Gastrocnemius medialis (tissue), 3 donors: ENCODE results near the gene ALG2.

- PRO-cap, result no peak
- RAMPAGE, long total RNA, 3 experiments, result no peak in any of the 3 experiments
Observed at GRCh38 chr9:98375084-98375658, 119.7 kb upstream of the TBC1D2 start.

GRCh38 chr9:98866445-98867412 lies 59.3 kb downstream of the GALNT12 start:
- PRO-cap, result no peak
- RAMPAGE, long total RNA, 3 experiments, result no peak in any of the 3 experiments

DNA sequence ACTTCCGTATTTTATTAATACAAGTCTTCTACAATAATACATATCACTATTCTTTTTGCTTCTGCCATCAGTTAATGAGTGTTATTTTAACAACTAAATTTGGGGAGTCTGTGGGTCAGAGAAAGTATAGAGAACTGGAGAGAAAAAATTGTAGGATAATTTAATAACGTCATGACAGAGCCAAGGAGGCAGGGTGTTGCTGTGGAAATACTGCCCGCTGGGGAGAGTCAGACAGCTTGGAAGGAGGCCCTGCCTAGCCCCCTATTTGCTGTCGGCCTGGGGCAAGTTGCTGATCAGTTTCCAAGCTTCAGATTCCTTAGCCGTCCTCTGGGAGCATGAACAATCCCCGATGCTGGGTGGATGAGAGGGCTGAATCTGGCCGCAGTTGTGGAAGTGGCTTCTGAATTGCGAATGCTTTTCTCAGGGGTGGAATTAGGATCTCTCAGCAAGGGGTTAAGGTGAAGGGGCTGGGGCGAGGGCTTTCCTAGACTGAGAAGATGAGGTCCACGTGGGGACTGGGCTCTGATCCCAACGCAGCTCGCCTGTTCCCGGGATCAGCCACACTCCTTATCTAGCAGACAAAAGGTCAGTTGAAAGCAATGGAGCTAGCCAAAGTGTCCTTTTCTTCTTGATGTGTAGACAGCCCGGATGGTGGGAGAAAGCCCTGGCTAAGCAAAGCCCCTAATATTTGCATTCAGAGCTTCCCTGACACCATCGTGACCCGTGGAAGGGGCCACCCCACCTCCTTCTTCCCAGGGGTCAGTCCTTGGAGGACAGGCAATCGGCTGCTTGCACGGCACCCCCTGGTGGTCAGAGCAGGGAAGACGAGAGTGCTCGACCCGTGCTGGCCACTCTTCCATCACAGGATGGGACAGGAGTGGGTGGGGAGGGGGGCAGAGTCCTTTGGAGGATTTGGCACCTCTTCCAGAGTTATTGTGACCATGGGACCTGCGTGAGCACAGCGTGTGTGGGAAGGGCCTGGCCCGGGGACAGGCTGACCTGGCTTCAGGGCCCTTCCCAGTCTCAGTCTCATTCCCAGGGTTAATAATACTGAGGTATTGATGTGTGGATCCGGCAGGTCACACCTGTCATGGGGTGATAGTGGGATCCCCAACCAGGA lies 54.9 kb downstream of the COL15A1 start:
- PRO-cap, result no peak
- RAMPAGE, long total RNA, 3 experiments, result no peak in any of the 3 experiments

DNA sequence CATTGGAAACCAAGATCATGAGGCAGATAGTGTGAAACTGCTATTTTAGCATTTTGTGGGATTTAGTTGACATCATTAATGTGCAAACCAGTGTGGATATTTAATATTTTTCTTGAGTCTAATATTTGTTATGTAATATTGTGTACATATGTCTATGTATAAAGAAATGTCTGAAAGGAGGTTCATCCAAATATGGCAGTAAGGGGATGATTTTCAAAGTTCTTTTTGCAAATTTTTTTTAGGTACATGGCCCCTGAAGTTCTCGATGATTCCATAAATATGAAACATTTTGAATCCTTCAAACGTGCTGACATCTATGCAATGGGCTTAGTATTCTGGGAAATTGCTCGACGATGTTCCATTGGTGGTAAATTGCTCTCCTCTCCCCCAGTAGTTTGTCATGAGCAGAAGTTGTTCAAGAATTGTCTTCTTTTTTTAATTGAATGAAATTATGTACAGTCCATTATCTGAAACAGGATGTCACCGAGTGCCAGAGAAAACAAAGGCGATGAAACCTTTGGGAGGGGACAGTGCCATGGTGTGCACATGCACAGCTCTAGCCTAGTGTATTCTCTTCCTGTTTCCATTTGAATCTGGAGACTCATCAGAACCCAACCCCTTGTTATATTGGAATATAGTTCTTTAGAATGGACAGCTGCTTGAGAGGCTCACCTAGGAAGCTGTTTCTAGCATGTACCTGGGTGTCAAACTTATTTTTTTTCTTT lies 41.5 kb downstream of the TGFBR1 start:
- PRO-cap, result no peak
- RAMPAGE, long total RNA, 3 experiments, result no peak in any of the 3 experiments

- PRO-cap, result no peak
- RAMPAGE, long total RNA, 3 experiments, result no peak in any of the 3 experiments
Observed at GRCh38 chr9:99210541-99211155, 11.1 kb downstream of the ALG2 start.

DNA sequence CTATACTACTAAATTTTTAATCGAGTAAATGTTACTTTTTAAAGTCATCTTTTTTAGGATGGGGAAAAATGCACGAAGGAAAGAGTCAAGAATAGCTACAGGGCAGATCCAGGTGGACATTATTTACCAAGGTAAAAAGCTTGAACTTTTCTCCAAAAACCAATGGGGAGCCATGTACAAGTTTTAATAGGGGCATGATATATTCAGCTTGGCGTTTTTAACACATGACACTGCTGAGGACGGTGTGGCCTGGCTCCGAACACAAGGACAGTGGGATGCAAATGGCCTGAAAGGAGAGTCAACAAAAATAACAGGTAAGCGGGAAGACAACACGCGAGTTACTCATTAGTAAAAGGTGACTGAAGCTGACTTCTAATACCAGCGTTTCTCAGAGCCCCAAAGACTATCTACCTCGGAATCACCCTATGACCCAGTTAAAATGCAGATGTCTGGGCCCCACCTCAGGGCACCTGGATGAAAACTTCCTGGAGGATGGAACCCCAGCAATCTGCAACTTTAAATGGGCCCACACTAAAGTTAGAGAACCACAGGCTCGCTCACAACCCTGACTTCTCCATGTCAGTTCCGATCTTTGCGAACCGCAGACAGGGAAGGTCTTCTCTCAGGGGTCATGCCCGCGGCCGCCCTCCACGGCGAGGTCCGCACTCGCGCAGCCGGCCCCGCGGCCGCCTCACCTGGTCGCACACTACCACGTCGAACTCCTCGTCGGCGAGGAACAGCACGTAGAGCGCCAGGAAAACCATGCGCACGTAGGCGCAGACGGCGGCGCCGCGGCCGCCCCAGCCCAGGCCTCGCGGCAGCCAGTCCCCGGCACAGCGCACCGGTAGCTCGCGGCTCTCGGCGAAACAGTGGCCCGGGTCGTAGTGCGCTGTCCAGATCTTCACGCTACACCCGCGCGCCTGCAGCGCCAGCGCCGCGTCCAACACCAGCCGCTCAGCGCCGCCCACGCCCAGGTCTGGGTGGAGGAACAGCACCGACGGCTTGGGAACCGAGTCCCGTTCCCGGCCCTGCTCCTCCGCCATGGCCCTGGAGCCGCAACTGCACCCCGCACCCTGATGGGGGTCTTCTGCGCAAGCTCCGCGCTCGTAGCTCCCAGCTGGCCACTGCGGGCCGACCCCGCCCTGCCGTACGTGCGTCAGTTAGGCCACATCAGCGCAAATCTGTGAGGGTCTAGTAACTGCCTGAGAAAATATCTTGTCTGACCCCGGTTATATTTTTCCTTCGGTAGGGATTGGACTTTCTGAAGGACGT lies at the start of gene ALG2:
TSS of gene ALG2 (minus strand) at position 1,091 of the 1,272 bp plus-strand sequence.
- PRO-cap, result unidirectional peak, minus-strand start at position 871 of the sequence; unidirectional peak, minus-strand start at position 978 of the sequence; bidirectional peak, plus-strand start outside the sequence, minus-strand start at position 1,089 of the sequence
- RAMPAGE, long total RNA, 3 experiments, result no peak in any of the 3 experiments

- PRO-cap, result no peak
- RAMPAGE, long total RNA, 3 experiments, result no peak in any of the 3 experiments
Observed at GRCh38 chr9:99478650-99479059, 256.6 kb downstream of the SEC61B start.

DNA sequence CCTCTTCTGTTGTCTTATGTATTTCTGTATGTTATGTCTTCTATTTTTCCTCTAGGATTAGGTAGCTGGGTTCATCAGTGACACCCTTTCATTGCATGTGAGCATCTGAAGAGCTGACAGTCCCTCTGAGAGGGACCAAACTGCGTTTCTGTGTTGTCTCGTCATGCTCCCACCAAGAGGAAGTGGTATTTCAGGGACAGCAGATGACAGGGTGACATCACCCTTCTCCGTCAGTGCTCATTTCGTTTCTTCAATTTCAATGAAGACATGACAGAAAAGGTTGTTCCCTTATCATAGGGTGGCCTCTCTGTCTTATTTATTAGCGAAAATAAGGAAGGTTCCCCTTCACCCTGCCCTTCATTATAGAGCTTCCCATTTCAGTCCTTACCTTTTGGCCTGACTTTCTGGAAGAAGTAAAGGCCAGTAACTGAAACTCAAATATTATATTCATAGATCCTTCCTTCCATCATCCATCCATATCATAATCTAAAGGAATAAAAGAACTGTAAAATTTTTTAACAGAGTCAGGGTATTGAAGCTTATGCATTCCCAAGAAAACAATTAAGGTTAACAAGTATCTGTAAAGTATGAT lies 225.8 kb upstream of the NR4A3 start:
- PRO-cap, result no peak
- RAMPAGE, long total RNA, 3 experiments, result no peak in any of the 3 experiments

- PRO-cap, result bidirectional peak, plus-strand start at chr9:99820318, minus-strand start at chr9:99819889
- RAMPAGE, long total RNA, 3 experiments, result start-site peak on the minus strand in 2 of 3 experiments, at chr9:99819884-99819908 at its widest, 7 reads per replicate
Observed at GRCh38 chr9:99819801-99820430, 1.8 kb upstream of the NR4A3 start.

DNA sequence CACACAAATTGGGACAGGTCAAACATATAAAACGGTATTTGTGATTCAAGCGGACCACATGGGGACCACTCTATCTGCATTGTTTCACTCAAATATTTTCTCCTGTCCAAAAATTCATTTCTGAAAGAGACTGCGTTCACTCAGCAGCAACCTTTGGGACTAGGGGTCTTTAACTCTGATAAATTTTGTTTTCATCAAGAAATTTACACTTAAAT lies 1.2 kb upstream of the NR4A3 start:
- PRO-cap, result no peak
- RAMPAGE, long total RNA, 3 experiments, result no peak in any of the 3 experiments

DNA sequence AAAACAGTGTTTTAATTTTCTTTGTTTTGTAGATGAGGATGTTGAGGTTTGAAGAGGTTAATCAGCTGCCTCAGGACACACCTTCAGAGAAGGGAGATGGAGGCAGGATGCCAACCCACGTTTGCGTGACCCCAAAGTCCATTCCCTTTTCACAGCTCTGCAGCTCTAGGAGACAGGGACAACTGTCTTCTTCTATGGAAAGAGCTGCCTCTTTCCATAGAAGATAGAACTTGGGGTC lies 7.7 kb downstream of the NR4A3 start:
- PRO-cap, result no peak
- RAMPAGE, long total RNA, 3 experiments, result no peak in any of the 3 experiments

DNA sequence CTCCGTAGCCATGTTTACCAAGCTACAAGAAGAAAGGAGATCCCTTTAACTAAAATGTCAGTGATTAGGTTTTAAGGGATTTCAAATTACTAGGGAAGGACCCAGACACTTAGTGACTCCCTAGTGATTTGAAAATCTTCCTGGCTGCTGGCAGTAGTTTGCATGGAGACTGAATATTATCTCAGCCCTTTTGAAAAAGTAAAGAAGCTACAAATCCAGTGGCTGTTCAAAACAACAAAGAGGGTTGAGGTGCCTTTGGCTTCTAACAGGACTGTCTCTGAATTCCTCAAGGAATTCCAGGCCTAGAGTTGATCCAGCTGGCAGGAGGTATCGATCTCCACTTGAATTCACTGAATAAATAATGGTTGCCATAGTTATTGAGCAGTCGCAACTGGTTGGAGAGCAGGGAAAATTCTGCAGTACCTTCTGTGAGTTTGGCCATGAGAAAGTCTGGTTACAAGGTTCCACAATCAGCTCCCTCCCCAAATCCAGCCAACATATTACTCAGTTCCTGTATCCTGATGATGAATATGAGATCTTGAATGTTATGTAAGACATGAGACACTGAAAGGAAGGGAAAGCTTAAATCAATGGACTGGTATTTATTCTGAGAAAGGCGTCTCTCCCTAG lies 37.7 kb downstream of the NR4A3 start:
- PRO-cap, result no peak
- RAMPAGE, long total RNA, 3 experiments, result no peak in any of the 3 experiments

DNA sequence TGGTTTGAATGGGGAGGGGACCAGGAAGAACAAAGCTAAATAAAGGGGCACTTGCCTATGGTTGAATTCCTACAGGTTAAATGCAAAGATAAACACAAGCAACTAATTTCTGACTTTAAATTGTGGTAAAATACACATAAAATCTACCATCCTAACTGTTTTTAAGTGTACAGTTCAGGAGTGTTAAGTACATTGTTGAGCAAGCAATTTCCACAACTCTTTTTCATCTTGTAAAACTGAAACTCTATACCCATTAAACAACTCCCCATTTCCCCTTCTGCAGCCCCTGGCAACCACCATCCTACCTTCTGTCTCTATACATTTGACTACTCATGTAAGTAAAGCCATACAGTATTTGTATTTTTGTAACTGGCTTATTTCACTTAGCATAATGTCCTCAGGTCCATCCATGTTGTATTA lies 38.5 kb upstream of the STX17 start:
- PRO-cap, result no peak
- RAMPAGE, long total RNA, 3 experiments, result no peak in any of the 3 experiments

DNA sequence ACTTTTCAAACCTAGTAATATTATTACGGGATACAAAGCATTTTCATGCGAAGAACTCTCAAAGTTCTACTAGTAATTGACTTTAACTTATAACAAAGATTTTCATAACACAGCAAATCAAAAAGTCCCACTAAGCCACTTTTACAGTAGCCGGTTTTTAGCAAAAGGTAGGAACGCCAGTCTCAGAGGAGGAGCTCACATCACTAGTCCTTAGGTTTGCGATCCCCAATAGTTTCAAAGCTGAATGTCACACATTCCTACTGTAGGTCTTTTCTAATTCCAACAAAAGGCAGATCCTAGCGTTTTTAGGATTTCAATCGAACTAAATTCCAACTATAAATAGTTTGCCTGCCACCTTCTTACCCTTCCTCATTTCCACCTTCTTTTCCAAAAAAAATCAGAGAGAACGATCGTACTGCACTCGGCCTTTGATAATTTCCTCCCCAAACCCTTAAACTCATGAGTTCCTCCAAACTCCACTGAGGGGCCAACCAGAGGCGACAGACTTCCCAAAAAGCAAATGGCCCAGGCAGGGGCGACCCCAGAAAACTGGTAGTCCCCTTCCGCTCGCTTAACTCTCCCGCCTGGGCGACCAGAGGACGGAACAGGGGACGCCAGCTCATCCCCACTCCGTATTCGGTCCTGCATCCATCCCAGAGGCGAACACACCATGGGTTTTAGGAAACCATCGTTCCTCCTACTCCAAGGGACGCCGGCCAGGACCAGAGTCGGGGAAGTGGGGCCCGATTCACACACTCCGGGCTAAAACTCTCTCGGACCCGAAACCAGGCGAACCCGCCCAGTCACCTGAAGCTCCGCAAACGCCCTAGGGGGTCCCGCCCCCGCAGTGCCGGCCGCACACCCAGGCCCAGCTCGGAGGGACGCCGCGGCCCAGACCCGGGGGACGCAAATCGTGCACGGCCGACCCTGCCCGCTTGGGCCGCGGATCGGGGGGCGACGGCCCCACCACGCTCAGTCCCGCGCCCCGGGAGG lies 696 bp downstream of the TEX10 start:
- PRO-cap, result no peak
- RAMPAGE, long total RNA, 3 experiments, result no peak in any of the 3 experiments

GRCh38 chr9:100411408-100411959 lies 15.5 kb upstream of the MSANTD3 start:
- PRO-cap, result bidirectional peak, plus-strand start at chr9:100411856, minus-strand start at chr9:100411778
- RAMPAGE, long total RNA, 3 experiments, result no peak in any of the 3 experiments

GRCh38 chr9:100426235-100426791 lies 630 bp upstream of the MSANTD3 start:
- PRO-cap, result unidirectional peak, plus-strand start at chr9:100426693
- RAMPAGE, long total RNA, 3 experiments, result no peak in any of the 3 experiments

GRCh38 chr9:100473226-100473879 lies 404 bp downstream of the TMEFF1 start:
- PRO-cap, result no peak
- RAMPAGE, long total RNA, 3 experiments, result no peak in any of the 3 experiments

DNA sequence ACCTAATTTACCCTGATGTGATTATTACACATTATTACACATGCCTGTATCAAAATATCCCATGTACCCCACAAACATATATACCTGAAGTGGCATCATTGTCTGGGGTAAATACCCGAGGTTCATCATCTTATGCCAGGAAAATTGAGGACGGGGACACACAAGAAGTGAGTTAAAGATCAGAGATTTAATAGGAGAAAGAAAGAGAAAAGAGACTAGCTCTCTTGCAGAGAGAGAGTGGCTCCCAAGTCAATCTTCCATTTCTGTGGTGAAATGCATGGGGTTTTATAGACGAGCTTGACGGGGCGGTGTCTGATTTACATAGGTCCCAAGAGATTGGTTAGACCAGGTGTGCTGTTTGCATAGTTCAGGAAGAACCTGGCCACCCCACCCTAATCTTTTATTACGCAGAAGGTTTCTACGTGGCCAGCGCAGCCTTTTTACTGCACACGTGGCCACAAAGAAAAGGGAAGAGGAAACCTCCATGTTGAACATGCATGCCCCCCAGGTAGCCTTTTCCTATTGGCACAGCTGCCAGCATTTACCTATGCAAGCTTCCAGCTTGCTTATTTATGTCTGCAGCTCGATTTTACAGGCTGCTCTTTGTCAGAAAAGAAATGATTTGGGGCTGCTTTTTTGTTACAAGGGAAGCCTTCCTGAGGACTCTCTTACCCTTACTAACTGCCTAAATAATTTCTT lies 92.0 kb downstream of the CAVIN4 start:
- PRO-cap, result no peak
- RAMPAGE, long total RNA, 3 experiments, result no peak in any of the 3 experiments

GRCh38 chr9:101426048-101426876 lies 9.3 kb downstream of the ALDOB start:
- PRO-cap, result no peak
- RAMPAGE, long total RNA, 3 experiments, result no peak in any of the 3 experiments

- PRO-cap, result no peak
- RAMPAGE, long total RNA, 3 experiments, result no peak in any of the 3 experiments
Observed at GRCh38 chr9:101427486-101427715, 8.2 kb downstream of the ALDOB start.